Frontal cortex (tissue), 2 donors: Measurements from ENCODE around the genes ELAPOR2, DMTF1 and STEAP1.

DNA sequence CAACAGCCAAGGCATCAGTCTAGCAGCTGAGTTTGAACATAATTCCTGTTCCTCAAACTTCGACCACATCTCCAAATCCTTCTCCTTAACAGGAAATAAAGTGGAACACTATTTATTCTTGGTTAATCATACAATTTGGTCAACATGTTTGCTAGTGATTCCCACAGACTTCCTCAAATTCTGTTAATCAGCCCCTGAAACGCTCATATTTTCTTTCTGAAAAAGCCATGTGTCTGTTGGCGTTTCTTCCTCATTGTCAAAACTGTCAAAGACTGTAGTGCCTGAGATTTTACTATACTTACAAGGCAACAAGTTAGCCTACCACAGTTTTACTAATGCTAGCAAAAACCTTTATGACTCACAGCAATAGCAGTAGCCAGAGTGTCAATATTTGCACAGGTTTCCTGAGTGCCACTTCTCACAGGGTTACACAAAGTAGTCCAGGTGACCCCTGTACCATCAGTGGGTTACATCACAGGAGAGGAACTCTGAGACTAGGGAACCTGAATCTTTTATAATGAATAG, 203.0 kb downstream of the GRM3 start:
- RAMPAGE, long total RNA, result no peak

DNA sequence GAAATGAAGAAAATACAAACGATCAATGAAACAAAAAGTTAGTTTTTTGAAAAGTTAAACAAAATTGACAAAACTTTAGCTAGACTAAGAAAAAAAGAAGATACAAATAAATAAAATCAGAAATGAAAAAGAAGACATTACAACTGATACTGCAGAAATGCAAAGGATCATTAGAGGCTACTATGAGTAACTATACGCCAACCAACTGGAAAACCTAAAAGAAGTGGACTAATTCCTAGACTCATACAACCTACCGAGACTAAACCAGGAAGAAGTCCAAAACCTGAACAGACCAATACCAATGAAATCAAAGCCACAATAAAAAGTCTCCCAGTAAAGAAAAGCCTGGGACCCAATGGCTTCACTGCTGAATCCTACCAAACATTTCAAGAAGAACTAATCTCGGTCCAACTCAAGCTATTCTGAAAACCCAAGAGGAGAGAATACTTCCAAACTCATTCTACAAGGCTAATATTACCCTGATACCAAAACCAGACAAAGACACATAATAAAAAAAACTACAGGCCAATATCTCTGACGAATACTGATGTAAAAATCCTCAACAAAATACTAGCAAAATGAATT, 20.4 kb downstream of the ELAPOR2 start:
- RAMPAGE, long total RNA, result no peak

- RAMPAGE, long total RNA, result no peak
Observed at GRCh38 chr7:87059467-87060331, at the start of gene ELAPOR2. Gene ELAPOR2, minus strand, starts transcription at chr7:87059654.

- RAMPAGE, long total RNA, result no peak
Observed at GRCh38 chr7:87152203-87153060, at the start of gene DMTF1. Gene DMTF1, plus strand, starts transcription at chr7:87152453.

GRCh38 chr7:87153073-87153368, 768 bp downstream of the DMTF1 start:
- RAMPAGE, long total RNA, result no peak

DNA sequence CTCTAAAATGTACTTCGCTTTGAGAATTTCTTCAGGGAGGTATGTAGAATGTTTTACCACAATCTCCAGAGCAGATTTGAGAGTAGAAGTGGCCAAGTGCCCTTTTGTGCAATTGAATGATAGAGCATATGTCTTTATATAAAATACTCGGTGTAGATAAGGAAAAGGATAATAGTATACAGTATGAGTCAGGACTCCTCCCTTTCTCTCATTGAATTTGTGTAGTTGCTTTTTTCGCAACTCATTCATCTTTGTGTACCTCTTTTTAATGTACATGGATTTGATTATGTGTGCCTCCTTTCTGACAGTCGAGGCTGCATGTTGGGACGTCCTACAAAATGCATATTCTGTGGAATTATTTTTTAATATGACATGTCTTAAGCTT, 1.1 kb downstream of the DMTF1 start:
- RAMPAGE, long total RNA, result no peak

DNA sequence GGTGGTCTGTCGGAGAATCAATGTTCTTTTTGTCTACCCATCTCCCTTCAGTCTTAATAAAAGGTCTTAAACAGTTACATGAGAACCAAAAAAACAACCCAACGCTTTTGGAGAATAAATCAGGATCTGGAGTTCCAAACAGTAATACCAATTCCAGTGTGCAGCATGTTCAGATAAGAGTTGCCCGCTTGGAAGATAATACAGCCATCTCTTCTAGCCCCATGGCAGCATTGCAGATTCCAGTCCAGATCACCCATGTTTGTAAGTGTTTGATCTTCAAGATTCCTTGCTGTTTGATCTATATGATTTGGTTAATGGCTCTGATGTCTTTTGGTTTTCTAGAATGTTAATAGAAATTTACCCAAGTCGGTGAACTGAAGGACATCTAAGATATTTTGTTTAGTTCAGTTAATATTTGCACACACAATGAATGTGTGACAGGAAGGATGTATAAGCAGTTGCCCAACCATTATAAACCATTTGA, 31.4 kb downstream of the TMEM243 start:
- RAMPAGE, long total RNA, result no peak

DNA sequence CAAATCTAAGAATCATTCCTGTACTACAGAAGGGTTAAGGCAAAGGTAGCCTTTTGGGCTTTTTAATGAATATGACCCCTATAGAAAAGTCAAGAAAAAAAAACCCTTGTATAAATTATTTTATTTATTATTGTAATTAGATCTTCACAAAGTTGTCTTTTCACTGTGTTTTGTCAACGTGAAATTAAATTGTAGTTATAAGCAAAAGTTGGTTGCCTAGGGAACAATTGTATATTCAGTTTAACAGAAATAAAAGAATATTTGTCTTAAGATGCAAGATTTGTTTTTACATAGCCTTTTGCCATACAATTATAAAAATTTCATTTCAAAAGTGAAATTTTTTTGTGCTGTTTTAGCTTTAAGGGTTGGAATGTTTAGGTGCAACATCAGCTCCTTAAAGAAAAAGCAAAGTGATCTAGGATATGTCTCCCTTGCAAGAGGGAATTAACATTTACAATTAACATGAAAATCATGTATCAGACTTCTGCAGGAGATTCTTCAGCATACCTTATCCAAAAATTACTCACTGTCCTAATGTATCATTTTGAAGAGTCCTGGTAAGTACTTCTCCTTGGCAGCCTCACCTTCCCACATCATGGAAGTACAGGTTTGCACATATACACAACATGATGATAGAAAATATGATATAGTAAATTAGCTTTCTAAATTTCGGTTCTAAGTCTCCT, 23.3 kb downstream of the TMEM243 start:
- RAMPAGE, long total RNA, result no peak

- RAMPAGE, long total RNA, result no peak
Observed at GRCh38 chr7:87598183-87598606, 2.5 kb downstream of the ABCB1 start.

DNA sequence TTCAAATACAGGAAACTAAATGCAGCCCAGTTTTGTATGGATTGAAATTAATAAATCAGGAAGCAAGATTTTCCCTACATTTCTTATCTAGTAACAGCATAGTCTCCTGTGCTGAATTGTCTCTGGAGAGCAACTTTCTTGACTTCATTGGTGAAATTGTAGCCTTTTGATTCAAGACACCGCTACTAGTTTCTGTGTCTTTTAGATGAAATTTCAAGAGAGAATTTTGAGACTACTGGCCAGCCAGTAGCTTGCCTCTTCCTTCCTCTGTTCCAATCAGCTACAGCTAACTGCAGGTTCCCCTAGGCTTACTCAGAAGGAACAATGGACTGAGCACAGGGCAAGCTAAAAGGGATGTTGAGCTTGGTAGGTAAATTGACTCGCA, 80.9 kb downstream of the RUNDC3B start:
- RAMPAGE, long total RNA, result no peak

GRCh38 chr7:88291729-88292381, 14.8 kb downstream of the STEAP4 start:
- RAMPAGE, long total RNA, result no peak

GRCh38 chr7:90154036-90155060, at the start of gene STEAP1:
Gene STEAP1, plus strand, starts transcription at chr7:90154469.
- RAMPAGE, long total RNA, result no peak

- RAMPAGE, long total RNA, result no peak
Observed at GRCh38 chr7:90210404-90210833, 1.1 kb upstream of the STEAP2 start.

DNA sequence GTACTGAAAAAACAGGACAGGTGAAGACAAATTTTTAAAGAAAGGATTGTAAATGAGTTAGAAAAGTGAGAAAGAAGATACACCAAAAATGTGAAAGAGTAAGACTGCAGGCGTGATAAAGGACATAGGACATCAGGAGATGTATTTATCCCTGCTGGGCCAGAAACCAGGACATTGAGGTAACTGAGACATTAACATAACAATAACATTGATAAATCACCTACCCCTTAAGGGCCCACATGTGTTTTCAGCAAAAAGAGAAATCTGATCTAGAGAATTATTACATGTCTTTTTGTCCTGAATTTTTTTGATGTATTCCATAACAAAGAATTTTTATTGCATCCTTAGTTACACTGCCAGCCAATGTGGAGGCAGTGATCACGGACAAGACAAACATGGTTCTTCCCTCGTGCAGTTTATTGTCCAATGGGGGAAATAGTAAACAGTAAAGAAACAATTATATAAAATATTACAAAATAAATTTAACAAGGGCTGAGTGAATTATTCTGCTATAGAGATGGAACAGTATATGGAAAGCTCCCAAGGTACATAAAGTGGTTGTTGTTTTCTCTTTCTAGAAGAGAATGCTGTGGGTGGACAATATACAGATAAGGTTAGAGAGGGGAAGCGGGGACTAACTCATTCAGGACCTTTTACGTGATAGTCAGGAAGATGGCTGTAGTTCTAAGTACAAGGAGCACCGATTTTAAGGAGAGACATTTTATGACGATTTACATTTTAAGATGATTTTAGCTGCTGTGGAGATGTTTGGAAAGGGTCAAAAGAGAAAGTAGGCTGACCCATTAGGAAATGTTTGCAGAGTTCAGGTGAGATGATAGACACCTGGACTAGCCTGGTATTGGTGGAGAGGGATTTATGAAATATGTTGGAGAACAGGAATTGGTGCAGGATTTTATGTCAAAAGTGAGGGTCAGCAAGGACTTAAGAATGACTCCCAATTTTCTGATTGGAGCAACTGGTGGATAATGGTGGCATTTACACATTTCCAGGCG, 2.1 kb downstream of the STEAP2 start:
- RAMPAGE, long total RNA, result no peak

- RAMPAGE, long total RNA, result no peak
Observed at GRCh38 chr7:90216258-90216881, 4.8 kb downstream of the STEAP2 start.

- RAMPAGE, long total RNA, result no peak
Observed at GRCh38 chr7:90345219-90346389, 912 bp upstream of the GTPBP10 start.

DNA sequence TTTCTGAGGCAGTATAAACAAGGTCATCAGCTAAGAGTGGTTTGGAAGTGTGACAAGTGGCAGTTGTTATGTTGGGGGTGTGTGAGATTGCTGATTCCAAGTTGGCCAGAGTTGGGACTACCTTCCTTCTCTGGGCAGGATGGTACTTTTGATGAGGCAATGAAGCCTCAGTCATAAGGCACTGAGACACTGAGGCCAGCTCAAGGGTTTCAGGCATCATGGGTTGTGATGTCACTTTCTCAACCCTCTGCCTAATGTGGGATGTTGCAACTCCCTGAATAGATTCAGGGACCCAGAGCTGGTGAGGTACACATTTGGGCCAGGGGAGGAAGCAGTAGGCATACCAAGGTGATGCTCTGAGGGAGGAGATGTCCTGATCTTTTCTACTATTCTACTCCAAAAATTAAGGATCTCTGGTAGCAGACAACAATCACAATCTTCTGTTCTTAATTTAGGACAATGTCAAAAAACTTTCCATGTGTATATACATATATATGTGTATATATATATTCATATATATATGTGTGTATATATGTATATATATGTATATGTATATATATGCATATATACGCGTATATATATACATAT, 8.0 kb upstream of the PTTG1IP2 start:
- RAMPAGE, long total RNA, result no peak

- RAMPAGE, long total RNA, result no peak
Observed at GRCh38 chr7:90717835-90718256, 121.7 kb downstream of the CDK14 start.

- RAMPAGE, long total RNA, result no peak
Observed at GRCh38 chr7:90767400-90767702, 171.2 kb downstream of the CDK14 start.

- RAMPAGE, long total RNA, result no peak
Observed at GRCh38 chr7:90807516-90808292, 211.6 kb downstream of the CDK14 start.